ENCODE results near the genes RSPH6A, NANOS2 and IGFL2.

GRCh38 chr19:45311557-45312152, 11.0 kb downstream of the CKM start:
- RRBS: no CpG with 5 or more reads among the region's 20 CpGs

- RRBS: no CpG with 5 or more reads among the region's 30 CpGs
These were observed 1.1 kb downstream of the PPP1R13L start for GRCh38 chr19:45403344-45404526.

DNA sequence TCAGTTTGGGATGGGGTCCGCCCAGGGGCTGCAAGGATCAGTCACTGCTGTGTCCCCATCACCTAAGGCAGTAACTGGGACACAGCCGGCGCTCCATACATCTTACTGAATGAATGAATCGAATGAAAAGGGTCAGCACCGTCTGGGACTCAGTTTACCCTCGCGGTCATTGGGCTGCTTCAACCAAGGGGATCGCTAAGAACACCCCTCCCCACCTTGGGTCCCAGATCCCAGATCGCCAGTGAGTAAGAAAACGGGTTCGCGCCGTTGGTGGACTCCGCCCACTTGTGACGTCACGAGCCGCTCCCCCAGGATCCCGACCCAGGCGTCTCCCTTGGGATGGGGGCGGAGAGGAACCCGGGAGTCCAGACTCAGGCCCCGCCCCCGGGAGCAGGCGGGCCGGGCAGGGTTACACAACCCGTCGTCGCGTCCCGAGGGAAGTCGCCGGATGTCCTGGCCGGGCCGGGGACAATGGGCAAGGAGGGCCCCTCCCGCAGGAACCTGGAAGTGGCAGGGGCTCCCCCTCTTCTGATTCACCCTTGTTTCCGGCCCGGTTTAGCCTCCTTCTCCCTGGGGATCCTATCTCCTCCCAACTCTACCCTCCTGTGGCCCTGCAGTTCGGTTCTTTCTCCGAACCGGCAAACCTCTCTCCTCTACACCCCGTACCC, 19.6 kb upstream of the ERCC1 start:
- RRBS: 2% methylated on average over 13 of the region's 41 CpGs

GRCh38 chr19:45469370-45469576, 1.5 kb downstream of the FOSB start:
- RRBS: 2% methylated on average over 4 of the region's 15 CpGs

DNA sequence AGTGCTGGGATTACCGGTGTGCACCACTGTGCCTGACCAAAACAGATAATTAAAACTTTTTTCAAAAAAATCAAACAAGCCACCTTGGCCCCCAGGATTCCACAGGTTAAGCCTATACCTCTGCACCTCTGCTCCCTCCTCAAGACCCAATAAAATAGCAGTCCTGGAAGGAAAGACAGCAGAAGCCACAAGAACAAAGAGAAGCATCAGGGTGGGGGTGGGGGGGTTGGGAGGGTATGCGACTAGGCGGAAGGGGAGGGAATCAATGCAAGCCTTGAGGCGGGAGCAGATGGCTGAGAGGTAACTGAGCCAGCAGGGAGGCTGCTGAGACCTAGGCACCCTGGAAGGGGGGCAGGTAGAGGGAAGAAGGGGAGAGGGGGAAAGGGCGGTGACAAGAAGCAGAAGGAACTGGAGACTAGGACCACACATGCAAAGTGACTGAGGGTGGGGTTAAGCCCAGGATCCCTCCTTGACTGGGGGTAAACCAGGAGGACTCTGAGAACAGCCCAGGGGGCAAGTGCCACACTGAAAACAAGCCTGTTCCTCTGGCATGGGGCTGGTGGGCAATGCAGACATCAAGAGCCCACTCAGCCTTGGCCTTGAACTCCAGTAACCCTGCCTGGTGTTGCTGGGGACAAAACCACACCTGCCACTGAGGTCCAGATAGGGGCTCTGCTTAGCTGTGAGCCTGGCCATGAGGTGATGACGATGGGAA, 20.5 kb downstream of the OPA3 start:
- RRBS: no CpG with 5 or more reads among the region's 6 CpGs

- RRBS: no CpG with 5 or more reads among the region's 8 CpGs
These were observed 6.3 kb downstream of the GPR4 start for GRCh38 chr19:45595615-45596288.

- RRBS: no CpG with 5 or more reads among the region's 4 CpGs
These were observed 4.2 kb downstream of the GPR4 start for GRCh38 chr19:45597795-45598173.

DNA sequence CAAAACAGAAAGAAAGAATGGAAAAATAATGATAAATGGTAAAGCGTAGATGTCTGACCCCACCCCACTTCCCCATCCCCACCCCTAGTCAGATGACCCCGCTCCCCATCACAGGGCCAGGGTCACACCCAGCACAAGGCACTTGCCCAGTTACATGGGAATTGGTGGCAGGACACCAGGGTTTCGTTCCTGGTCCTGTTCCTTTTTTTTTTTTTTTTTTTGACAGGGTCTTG, 9.4 kb downstream of the FBXO46 start:
- RRBS: no CpG with 5 or more reads among the region's 3 CpGs

GRCh38 chr19:45815030-45815767, at the start of gene RSPH6A:
RSPH6A (minus strand) TSS chr19:45815308.
- RRBS: 54% methylated on average over 4 of the region's 55 CpGs

DNA sequence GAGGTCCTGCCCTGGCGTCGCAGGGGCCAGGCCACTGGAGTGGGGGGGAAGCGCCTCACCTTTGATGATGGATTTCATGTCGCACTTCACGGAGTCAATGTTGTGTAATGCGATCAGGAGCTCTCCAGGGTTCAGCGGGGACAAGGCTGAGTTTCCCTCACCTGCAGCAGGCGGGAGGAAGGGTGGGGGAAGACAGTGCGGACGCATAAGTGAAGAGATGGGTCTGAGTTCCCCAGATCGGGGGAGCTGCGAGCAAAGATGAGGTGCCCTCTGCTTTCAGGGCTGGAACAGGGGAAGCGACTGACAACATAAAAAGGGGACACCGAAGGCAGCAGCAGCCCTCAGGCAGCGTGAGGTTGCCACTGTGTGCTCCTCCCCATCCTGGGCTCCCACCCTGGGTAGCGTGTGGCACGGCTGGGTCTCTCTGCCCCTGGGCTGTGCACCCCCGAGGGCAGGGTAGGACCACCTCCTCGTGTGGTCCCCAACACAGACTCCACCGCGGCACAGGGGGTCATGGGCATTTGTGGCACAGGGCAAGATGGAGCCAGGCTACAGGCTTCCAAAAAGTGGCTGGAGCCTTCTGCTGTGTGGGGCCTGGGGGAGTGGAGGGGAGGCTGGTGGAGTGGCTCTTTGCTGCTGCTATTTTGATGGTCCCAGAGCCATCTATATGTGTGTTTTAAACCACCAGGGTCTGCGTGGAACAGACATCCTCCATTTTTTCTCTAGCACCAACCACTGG, 6.4 kb upstream of the RSPH6A start:
- RRBS: no CpG with 5 or more reads among the region's 22 CpGs

DNA sequence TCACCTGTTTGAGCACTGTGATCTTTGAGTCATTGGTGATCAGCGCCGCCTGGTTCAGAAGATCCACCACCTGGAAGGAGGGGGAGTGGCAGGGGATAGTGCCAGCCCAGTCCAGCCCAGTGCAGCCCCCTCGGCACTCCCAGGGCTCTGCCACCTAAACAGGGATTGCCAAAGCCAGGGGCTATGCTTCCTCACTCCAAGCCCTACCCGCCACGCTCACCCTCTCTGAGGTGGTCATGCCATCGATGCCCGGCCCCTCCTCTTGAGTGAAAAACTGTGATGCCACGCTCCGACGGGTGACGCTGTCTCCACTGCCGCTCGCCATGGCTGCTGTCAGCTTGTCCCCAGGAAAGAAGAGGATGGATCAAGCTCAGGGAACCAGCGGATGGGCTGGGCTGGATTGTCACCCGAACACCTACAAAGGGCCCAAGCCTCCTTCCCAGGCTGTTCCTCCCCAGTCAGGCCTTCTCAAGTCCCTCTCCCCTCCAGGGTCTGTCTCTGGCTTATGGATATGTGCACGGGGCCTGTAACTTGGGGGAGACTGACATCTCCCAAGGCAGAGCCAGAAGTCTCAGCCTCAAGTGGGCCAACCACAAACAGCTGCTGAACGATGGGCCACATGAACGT, 8.7 kb downstream of the SYMPK start:
- RRBS: no CpG with 5 or more reads among the region's 18 CpGs

DNA sequence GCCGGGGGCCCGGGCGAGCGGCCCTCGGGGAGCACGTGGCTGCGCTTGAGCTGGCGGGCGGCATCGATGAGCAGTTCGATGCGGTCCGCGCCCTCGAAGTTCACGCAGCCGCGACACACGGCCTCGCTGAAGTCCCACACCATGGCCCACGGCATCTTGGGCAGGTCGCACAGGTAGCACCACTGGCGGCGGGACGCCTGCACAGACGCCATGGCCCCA, 469 bp downstream of the IRF2BP1 start:
- RRBS: no CpG with 5 or more reads among the region's 26 CpGs

DNA sequence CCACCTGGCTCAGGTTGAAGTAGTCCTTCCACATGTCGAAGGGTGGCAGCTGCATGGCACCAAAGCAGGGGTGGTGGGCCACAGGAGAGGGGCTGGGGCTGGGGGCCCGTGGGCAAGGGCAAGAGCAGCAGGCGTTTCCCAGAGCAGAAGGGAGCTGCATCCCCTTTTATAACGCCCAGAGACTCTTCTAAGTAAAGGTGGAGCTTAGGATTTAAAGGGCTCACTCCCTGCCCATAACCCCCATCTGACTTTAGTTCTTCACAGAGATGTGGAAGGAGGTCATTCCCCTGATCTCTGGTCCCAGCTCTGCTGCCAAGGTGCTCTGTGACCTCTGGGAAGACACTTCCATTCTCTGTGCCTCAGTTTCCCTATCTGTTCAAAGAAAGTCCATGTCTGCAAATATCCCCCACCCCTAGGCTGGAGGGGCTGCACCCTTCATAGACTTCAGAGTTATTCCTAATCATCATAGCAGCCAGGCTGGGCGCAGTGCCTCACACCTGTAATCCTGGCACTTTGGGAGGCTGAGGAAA, at the start of gene NANOS2:
TSS of gene NANOS2 (minus strand) at position 140 of the 530 bp plus-strand sequence.
- RRBS: no CpG with 5 or more reads among the region's 5 CpGs

DNA sequence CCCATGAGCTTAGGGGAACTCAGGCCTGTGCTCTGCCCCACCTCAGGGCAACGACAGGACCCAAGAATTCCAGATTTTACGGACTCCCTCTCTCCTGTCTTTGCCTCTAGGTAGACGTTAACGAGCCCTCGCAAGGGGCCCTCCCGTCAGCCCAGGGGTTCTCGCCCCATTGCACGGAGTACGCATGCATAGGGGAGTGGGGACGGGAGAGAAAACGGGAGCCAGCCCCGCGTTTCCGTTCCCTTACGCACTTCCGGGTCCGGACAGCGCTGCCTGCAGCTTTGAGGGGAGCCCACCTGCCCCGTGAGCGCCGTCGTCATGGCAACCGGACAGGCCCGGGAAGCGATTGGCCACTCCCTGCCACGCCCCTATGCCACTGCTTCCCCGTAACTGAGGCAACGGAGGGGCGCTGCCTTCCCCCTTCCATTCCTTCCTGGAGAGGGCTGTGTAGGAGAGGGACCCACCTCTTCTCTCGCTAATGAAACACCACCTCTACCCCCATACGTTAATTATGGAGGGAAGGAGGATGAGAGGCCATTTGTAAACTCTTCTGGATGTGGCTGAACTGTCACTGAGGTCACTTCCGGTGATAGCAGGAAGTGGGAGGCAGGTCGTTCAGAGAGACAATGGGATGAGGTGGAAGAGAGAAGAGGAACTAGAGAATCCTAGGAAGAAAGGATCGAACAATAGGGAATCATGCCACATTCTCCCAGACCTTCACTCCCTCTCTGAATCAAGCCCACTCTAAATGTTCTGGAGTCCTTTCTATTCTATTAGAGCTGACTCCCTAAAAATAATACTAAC, 20.6 kb downstream of the NOVA2 start:
- RRBS: 2% methylated on average over 7 of the region's 34 CpGs

GRCh38 chr19:46000921-46001233, 5.6 kb downstream of the CCDC61 start:
- RRBS: 6% methylated on average over 6 of the region's 20 CpGs

DNA sequence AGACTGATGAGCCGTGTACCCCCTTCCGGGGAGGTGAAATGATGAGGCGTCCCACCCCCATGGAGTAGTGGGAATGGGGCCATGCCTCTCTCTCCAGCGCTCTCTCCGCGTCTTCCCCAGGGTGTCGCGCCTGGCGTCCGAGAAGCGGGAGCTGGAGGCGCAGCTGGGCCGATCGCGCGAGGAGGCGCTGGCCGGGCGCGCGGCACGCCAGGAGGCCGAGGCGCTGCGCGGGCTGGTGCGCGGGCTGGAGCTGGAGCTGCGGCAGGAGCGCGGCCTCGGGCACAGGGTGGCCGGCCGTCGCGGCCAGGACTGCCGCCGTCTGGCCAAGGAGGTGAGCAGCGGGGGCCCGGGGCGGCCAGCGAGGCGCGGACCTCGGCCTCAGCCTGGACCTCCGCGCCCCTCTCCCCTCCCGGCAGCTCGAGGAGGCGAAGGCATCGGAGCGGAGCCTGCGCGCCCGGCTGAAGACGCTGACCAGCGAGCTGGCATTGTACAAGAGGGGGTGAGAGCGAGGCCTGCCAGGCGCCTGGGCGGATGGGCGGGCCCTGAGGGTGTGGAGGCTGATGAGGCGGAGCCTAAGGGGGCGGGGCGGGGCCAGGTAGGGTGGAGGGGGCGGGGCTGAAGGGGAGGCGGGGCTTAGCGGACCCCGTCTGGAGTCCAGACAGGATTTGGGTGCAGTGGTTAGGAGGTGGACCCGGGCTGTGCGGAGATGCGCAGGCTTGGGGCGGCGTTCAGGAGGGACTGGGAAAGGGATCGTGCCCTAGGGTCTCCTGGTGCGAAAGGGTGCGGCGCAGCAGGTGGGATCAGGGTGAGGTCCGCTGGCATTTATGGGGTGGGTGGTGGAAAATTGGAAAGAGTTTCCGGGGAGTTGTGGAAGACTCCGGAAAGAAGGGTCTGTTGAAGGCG, 7.7 kb downstream of the PGLYRP1 start:
- RRBS: under 1% methylated on average over 35 of the region's 81 CpGs

DNA sequence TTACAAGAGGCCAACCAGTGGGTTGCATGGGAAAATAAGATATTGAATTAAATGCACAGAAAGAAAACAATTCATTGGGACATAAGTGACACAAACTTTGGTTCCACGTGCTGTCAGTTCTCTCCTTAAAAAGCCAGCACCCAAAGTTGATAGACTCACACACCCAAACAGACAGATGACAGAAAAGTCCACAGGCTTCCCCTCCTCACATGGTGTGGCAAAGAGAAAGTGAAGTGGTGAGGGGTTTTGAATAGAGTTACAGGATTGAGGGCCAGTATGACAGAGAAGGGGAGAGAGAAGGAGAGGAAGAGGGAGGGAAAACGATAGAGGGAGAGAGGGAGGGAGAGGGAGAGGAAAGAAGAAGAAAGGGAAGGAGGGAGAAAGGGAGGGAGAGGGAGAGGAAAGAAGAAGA, 7.9 kb upstream of the IGFL3 start:
- RRBS: no CpG with 5 or more reads among the region's 2 CpGs

GRCh38 chr19:46132748-46133884, 8.6 kb upstream of the IGFL3 start:
- RRBS: no CpG with 5 or more reads among the region's 10 CpGs

GRCh38 chr19:46147873-46148306, at the start of gene IGFL2:
IGFL2 (plus strand) TSS chr19:46148238.
- RRBS: no CpG with 5 or more reads among the region's 4 CpGs

GRCh38 chr19:46351050-46351568, 4.2 kb downstream of the PPP5C start:
- RRBS: no CpG with 5 or more reads among the region's 10 CpGs